ENCODE measurements around the gene CDK1.

DNA sequence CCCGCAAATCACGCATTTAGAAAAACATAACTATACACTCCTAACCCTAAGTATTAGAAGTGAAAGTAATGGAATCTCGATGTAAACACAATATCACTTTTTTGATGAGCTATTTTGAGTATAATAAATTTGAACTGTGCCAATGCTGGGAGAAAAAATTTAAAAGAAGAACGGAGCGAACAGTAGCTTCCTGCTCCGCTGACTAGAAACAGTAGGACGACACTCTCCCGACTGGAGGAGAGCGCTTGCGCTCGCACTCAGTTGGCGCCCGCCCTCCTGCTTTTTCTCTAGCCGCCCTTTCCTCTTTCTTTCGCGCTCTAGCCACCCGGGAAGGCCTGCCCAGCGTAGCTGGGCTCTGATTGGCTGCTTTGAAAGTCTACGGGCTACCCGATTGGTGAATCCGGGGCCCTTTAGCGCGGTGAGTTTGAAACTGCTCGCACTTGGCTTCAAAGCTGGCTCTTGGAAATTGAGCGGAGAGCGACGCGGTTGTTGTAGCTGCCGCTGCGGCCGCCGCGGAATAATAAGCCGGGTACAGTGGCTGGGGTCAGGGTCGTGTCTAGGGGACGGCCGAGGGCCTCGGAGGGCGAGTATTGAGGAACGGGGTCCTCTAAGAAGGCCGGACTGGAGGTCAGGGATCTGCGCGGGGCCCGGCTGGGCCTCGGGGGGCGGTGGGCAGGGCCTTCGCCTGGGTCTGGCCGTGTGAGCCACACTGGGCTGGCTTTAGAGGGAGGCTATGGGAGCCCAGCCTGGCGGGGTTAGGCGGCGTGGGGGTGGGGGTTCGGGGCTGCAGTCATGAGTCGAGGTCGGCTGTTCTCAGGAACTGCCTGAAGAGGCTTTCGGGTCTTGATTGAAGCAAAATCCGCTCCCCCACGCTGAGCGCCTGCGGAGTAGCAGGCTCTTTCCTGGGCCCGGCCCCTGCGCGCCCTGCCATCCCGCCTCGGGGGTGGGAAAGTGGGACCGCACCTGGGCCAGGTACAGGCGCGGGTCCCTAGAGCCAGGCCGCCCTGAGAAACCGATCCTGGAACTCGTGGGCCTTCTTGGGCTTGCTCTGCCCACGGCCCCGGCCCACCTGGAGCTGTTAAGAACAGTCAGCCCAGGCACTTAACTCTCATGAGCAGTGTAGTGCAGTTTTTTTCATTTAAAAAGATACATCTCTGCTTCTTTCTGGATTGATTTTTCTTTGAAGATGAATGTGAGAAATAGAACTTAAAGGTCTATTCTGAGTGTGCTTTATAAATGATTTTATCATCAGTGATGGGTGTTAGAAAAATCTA, at the start of gene CDK1:
TSS of gene CDK1 (plus strand) at position 437 of the 1,274 bp plus-strand sequence.
- PRO-cap: bidirectional peak, plus-strand start at position 437 of the sequence, minus-strand start at position 289 of the sequence; unidirectional peak, minus-strand start at position 1,077 of the sequence

DNA sequence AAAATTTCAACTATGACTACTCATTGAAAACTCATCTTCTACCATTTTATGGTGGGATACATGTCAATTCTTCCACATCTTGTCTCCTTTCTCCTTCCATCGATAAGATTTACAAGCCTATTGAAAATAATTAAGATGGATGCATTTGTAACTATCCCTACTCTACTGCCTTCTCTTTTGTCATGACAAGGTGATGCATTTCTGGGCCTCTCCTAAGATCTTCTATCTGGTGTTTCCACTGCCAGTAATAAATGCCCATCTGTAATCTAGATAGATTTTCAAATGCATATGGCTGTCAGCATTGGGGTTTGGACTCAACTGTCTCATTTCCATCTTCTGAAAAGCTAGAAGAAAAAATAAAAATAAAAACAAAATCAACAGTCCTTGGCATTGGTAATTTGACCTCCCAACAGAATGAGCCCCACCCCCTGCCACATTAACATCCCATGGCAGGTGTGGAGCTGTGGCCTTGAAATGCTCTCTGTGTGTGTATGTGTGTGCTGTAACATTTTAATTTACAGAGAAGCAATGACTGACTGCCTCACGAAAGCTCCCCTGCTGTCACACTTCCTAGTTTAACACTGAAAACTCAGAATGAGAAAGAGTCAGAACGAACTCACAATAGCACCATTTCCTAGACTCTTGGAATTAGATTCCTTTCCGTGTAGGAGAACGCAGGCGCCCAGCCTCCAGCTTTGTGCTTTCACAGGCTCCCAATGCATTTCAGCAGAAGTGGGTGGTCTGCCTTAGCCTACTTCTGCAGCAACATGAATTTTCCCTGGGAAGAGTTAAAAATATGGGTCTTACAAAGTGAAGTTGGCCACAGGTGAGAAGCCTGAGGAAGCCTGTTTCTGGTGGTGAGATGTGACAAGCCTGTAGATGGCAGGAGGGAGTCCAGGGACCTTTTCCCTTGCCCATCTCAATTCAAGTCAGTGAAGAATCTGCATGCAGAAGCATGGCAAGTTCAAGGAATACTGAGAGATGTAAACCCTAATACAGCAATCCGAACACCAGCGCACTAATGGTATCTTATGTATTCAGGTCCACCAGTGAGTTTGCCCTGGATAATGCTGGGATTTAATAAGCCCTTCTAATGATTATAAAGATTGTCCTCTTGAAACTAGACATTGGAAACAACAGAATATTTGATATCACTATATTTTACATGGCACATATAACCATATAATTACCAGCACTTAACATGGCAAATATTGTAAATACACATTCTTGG, 73.9 kb downstream of the RHOBTB1 start:
- PRO-cap: no peak

GRCh38 chr10:60874824-60875164, 69.2 kb downstream of the RHOBTB1 start:
- PRO-cap: no peak

GRCh38 chr10:60875378-60876069, 68.5 kb downstream of the RHOBTB1 start:
- PRO-cap: no peak

DNA sequence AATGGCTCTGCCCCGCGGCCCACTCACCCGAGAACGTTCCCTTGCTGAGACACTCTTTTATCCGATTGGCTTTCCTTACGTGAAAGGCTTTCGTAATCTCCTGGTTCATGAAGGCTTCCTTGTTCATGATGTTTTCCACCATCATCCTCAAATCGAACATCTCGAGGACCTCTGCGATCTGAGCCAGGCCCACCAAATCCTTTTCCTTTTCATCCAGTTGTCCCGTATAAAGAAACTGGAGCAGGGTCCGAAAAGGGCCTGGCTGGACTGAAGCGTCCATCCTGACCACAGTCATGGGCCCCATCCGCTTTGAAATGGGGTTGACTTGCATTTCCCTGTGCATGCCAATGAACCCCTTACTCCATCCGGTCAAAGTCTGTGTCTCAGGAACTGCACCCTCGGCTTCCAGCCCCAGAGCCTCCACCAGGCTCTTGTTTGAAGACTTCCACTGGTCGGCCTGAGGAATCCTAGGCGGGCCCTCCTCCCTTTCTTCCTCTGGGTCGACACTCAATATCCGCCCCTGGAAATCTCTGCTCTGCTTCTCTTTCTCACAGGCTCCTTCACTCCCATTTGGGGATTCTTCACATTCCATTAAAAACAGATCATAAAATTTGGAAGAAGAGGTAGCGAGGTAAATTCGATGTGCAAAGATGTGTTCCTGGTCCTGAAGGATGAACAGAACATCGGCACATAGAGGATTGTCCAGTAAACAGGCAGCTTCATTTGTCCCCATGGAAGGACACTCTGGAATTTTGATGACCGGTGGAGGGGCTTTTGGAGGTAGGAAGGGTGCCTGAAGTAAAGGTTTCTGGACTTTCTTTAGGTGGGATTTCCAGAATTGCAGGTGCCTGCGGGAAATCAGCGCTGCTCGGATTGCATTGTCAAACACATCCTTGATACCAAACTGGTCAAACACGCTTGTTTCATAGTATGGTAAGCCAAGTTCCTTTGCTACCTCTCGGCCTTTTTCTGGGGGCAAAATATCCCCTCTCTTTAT, 55.5 kb downstream of the RHOBTB1 start:
- PRO-cap: no peak

DNA sequence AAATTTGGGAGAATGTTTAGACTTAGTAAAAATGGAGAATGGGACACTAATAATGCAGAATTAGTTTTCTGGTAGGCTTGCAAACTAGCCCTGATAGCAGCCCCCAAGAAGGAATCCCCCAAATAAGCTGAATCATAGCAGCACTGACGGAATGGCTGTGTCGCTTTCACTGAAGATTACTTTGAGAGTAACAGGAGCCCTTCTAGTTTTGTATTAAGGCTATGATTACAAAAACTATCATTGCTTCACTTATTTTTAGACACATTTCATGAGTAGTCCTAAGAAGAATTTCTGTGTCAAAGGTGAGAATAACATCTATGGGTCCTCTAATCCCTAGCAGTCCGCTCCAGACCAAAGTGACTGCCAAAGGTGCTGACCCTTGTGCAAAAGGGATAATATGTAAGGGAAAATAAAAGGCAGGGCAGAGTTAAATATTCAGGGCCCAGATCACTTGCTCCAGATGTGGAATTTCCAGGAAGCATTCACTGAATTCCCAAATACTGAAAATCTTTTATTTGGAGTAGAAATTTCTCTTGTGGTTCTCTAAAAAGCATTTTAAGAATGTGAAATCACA, 29.4 kb downstream of the RHOBTB1 start:
- PRO-cap: no peak

GRCh38 chr10:61765128-61766038, 102.7 kb downstream of the CABCOCO1 start:
- PRO-cap: no peak

GRCh38 chr10:61963987-61964797, 62.7 kb downstream of the ARID5B start:
- PRO-cap: no peak

DNA sequence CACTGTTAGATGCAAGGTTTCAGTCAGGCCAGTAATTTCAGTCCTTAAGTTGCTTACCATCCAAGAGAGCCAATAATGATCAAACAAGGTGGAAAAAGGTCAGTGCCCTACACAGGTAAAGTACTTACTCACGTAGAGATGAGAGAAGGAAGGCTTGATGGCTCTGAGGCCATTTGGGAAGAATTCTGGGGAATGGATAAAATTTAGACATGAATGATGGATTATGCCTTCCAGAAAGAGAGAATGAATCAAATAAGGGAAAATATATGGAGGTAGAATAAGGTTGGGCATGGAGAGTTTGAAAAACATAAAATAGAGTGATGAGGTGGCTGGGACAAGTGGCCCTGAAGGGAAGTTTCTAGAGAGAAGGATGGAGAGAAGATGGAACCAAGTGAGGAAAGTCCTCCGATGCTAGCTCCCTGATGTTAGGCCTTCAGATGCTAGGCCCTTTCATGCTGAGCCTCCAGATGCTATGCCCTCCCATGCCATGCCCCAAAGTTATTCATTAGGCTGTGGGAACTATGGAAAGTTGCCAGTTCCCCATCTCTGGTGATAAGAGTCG, 159.7 kb downstream of the ARID5B start:
- PRO-cap: no peak

DNA sequence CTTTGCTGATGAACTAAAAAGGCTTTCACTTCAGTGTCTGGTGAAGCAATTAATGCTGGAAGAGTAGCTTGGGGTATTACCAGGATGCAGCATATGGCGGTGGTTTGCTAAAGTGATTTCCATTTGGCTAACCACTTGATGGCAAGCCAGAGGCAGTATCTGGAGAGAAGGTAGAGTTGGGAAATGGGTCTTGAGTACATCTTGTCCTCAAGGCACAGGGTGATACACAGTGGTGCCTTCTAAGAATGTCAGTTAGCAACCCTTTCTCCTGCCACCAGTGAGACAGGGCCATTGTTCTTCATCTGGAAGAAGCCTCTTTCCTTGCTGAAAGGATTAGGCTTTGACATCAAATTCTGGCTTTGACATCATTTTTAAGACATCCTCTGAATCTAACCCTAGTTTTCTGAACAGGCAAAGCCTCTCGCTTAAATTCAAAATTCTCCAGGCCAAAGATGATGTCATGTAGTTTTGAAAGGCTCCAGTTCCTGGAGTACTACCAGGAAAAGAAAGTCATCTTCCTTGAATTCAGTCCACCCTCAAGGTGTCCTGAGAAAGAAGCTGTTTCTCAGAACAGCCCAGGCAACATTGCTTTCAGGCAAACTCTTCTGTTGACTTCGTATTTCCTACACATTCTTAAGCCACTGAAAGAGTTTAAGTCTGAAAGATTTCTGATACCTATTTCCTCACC, 162.4 kb downstream of the ARID5B start:
- PRO-cap: no peak

GRCh38 chr10:63169876-63170798, 37.0 kb downstream of the NRBF2 start:
- PRO-cap: no peak

DNA sequence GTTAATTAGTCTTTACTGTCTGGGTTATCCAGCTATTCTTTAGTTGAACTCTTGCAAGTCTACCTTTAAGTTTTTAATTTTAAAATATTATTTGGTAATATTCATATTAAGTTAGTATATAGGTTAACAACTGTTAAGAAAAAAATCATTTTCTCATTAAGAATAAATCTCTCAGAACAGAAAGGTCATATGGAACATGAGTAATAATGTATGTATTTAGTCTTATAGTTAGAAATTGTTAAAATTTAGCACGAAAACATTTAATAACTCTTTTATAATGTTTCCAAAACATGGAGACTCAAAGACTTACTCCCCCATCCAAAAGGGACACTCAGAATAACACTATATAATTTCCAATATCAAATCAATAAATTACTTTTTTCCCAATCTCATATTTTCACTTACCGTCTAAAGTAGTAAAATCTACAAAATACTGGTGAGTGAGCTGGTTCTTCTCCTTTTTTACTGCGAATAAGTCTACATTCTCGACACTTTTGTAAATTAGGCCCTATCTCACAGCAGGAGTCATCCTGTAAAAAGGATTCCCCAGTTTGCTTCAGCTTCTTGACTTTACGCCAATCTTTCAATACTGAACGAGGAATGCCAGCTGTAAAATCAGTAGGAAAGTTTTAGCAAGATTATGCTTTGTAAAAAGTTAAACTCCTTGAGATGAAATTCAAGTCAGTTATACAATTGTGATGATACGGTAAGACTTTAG, 67.1 kb downstream of the NRBF2 start:
- PRO-cap: no peak

DNA sequence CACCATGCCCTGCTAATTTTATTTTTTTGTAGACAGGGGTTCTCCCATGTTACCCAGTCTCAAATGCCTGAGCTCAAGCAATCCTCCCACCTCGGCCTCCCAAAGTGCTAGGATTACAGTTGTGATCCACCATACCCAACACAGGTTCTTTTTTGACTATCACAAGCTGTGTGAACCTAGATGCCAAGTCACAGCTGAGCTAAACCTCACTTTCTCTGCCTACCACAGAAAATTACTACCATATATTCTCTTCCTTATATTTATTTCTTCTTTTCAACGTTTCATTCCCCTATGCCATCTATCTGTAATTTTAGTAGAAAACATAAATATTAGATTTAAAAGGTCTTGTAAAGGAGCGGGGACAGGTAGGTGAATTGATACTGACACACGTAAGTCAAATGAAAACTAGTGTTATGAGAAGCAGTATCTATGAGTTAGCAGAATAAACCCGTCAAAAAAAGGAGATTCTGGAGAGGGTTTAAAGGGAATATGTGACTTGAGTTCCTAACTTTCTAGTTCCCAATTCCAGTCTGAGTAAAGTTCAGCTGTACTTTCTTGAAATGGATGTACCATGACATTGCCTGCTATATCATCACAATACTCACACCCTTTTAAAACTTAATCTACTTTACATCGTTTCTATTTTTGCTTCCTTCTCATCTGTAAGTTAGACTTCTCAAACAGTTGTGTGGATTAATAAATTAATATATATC, 122.0 kb downstream of the NRBF2 start:
- PRO-cap: no peak

GRCh38 chr10:63436874-63437397, 28.8 kb downstream of the JMJD1C start:
- PRO-cap: no peak

DNA sequence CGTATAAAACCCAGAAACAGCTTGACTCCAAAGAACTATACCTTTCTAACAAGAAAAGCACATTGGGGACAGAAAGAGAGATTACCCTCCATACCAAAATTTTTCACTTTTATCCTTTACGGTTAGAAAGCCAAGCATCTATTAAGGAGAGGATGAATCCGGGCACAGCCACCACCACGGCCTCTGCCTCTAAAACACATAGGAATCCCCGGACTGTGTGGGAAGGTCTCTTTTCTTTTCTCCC, 1.1 kb downstream of the JMJD1C start:
- PRO-cap: no peak

GRCh38 chr10:63485237-63486016, 19.6 kb upstream of the JMJD1C start:
- PRO-cap: no peak

- PRO-cap: bidirectional peak, plus-strand start at chr10:63630317, minus-strand start at chr10:63630190
These were observed 108.8 kb downstream of the REEP3 start for GRCh38 chr10:63629923-63630406.

DNA sequence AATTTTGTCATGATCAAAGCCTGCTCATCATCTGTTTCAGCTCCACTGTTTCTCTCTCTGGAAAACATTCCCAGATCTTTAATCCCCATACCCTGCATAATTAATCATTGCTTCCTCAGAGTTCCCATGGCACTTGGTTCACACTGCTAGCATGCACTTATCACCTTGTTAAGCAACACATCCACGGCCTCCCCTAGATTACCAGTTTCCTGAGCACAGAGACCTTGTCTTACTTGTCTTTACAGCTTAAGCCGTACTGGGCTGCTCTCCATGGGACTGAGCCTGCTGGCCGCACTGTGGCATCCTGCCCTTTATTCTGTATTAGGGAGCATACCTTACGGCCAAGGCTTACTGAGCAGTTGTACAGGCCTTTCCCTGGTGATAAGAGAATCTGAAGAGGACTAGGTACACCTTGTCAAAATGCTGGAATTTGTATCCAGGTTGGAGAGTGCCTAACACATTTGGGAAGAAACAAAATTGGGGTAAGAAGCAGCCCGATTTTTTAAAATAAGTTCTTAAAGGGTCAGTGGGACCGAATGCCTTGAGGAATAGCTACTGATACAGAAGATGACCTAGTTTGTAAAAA, 190.2 kb downstream of the REEP3 start:
- PRO-cap: no peak

DNA sequence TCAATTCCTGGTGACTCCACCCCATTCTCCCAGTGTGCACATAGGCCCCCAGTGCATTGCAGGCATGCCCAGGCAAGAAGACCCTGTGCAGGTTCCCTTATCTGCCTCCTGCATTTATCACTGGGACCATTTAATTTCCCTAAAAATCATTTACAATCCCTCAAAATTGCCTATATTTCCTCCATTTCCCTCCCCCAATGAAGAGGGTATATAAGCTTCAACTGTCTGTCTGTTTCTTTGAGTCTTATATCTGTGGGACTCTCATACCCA, 354.7 kb downstream of the LRRTM3 start:
- PRO-cap: no peak

DNA sequence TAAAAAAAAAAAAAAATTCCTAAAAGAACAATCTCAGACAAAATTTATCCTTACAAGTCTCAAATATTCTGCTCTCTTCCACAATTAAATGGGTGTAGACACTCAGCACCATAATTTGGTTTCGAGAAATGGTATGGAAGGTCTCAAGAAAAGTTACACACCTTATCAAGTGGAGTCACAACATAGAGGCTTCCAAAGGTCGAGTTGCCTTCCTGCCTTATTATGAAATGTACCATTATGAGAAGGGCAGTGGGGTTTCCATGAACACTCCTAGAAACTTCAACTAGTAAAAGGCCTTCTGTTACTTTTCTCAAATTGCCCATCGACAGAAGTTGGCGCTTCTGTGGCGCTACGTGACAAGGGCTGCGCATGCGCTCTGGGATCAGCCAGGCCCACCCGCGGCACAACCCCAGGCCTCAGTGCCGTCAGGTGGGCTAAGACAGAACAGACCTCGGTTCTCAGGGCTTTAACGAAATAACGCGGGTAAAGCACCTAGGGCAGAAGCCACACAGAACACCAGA, 67.3 kb upstream of the CTNNA3 start:
- PRO-cap: unidirectional peak, plus-strand start at position 412 of the sequence; unidirectional peak, plus-strand start at position 472 of the sequence

Data from SUDHL5 (cell line).